Parietal lobe (tissue), 2 donors: Measurements from ENCODE around the genes CLASP1 and CNTNAP5.

GRCh38 chr2:121648795-121649825, at the start of gene CLASP1:
Gene CLASP1 (minus strand): TSS chr2:121649462.
- RAMPAGE, long total RNA, result no peak

DNA sequence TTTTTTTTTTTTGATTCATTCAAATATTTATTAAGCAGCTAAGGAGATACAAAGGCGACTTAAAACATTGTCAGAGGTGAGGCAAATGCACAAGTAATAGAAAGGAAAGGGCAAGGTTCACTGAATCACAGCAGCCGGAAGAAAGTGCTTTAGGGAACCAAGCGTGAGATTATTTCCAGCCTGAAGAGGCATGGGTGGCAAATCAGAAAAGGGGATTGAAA, 28.6 kb downstream of the NIFK start:
- RAMPAGE, long total RNA, result no peak

- RAMPAGE, long total RNA, result no peak
Measured at GRCh38 chr2:122748356-122748995, 993.0 kb downstream of the TSN start.

GRCh38 chr2:123390651-123391087, 634.4 kb upstream of the CNTNAP5 start:
- RAMPAGE, long total RNA, result no peak

- RAMPAGE, long total RNA, result no peak
Measured at GRCh38 chr2:124025054-124025700, at the start of gene CNTNAP5. Gene CNTNAP5 (plus strand): TSS chr2:124025287.

- RAMPAGE, long total RNA, result no peak
Measured at GRCh38 chr2:126659007-126660060, 3.4 kb downstream of the GYPC start.

DNA sequence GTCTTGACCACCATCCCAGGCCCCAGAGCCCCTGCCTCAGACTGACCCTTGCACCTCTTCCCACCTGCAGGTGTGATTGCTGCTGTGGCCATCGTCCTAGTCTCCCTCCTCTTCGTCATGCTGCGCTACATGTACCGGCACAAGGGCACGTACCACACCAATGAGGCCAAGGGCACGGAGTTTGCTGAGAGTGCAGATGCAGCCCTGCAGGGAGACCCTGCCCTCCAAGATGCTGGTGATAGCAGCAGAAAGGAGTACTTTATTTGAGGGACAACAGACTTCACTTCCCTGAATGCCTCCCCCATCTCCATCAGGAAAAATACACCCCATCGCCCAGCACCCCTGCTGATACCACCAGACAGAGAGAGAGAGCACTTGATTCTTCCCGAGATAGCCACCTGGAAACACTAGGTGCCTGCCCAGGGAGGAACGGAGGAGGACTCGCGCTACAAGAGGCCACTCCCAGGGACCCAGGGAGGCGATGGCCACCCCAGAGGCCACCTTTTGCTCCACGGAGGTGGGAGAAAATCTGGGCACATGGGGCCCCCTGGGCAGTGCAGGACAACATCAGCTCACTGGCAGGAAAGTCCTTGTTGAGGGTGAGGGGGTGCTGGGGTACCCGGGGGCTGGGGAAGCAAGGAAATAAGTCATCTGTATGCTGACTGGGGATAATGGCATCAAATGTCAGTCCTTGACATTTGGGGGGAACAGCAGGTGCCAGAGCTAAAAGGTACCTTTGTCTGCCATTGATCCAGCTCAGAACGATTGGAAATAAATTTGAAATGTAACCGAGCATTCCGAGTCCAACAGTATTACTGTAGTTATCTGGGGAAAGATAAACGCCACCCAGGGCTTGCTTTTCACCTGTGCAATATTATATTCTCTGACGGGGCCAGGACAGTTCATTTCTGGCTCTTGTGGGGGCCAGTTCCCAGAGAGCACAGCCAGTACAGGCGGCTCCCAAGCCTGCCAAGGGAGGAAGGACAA, 40.2 kb downstream of the GYPC start:
- RAMPAGE, long total RNA, result no peak

DNA sequence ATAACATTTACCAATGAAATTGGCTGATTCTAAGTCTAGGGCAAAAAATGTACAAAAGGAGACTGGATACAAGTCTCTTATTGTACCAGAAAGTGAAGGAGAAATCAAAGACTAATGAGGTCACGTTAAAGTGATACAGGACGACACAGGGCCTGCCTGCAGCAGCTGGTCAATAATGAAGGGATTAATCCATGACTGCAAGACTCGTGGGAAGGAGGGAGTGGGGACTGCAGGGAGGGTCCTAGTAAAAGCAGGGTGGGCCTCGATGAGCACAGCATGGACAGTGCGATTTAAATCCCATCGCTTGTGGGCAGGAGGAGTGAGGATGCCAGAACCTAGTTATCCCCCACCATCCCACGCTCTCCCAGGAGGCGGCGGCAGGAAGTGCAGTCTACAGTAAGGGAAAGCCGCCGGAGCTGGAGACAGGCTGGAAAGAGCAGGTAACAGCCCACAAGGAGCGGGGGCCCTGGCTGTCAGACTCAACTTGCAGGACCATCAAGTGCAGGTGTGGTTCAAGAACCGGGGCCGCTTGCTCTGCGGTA, 82.4 kb downstream of the BIN1 start:
- RAMPAGE, long total RNA, result no peak

GRCh38 chr2:127069701-127070224, 37.2 kb downstream of the BIN1 start:
- RAMPAGE, long total RNA, result no peak

GRCh38 chr2:127076496-127077612, 30.1 kb downstream of the BIN1 start:
- RAMPAGE, long total RNA, result no peak

DNA sequence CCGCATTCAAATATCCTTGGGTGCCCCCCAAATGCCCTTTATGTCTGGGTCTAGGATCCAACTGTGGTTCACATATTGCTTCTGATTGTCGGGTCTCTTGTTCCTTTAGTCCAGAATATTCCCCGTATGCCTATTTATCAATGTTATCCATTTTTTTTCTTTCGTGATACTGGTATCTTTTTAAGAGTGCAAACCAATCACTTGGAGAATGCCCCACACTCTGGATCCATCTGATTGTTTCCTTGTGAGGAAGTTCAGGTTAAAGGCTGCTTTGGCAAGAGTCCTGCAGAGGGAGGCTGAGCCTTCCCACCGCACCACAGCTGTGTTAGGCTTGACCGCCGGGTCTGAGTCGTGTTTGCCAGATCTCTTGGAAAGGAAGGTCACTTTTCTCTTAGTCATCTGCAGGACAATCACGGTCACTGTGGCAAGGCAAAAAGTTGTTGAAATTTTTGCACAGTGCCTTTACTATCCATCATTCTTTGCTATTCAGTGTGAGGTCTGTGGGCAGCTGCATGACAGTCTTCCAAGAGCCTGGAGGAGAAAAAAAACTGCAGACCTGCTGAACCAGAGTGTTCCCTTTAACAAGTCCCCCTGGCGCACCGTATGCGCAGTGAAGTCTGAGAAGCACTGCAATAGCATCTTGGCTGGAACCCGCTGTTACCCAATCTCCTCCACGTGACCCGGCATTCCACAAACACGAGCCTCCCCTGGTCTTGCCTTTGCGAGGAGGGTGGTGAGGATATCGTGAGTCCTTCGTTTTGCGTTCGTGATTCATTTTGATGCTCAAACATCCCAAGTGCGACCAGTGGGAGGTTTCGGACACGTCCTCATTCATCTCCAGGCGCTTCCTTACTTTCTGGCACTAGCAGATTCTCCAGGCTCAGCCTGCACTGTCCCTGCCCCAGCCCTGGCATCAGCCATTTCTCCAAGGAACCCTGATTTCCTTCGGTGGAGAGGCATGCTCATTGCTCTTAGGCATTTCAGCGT, 23.1 kb downstream of the BIN1 start:
- RAMPAGE, long total RNA, result no peak

DNA sequence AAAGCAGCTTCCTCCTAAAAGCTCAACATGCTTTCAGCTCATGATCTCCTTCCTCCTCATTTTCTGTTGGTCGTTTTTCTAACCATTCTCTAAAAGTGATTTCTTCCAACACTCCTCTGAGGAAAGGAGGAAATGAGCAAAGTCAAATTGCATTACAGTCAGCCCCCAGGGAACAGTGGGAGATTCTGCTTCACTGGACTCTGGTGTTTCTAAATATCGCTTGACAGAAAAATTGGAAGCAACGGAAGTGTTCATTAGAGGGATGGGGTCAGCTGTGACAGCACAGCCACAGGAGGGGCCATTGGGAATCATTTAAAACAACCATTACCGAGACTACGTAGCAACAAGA, 2.4 kb upstream of the BIN1 start:
- RAMPAGE, long total RNA, result no peak

DNA sequence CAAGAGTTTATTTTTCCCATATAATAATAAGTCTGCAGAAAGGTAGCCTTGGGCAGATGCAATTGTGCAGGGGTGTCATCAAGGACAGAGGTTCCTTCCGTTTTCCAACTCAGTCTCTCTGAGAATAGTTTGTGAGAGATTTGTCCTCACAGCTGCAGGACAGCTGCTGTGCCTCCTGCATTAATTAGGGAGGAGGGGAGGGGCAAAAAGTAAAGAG, 21.3 kb upstream of the BIN1 start:
- RAMPAGE, long total RNA, result no peak

GRCh38 chr2:127155879-127156231, 48.9 kb upstream of the BIN1 start:
- RAMPAGE, long total RNA, result no peak

DNA sequence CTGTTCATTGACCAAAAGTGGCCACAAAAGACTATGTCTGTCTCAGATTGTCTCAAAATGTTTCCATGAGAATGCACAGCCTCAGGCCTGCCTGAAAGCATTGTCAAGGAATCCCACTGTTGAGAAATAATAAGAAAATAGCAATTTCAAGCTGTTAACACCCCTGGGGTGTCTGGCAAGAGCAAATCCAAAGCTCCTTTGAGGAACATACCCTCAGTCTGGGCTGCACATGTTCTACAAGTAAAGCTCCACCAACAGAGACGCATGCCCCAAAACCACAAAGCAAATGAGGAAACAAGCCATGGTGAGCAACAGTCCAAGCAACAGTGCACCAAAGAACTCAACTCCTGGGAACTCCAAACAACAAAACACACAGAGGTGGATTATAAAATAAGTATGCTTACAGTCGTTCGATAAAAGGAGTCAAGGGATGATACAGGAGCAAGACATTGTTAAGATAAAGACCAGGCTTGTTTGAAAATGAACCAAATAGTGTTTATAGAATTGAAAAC, 40.3 kb downstream of the CYP27C1 start:
- RAMPAGE, long total RNA, result no peak

GRCh38 chr2:127374820-127375574, 12.8 kb downstream of the MAP3K2 start:
- RAMPAGE, long total RNA, result no peak

DNA sequence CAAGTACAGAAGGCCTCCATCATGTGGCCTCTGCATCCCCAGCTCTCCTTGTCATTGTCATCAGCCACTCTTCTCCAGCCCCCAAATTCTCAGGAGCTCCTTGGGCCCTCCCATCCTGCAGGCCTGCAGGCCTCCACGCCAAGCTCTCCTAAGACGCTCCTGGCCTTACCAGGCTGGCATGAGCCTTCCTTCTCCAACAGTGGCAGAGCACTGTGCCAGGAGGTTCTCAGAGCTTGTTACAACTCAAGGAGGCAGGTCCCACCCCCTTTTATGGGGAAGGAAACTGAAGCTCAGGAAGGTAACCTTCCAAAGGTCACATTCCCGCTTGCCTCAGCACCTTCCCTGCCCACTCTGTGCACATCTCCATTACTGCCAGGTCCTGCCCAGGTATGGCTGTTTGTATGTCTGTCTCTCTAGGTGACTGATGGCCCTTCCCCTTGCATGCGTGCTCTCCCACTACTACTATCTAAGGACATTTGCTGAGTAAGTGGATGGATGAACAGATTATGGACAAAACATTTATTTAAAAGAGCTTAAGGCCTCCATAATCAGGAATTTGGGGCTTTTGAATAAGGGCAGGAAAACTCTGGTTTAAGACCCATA, 14.6 kb upstream of the MAP3K2 start:
- RAMPAGE, long total RNA, result no peak

GRCh38 chr2:127422835-127423433, 4.7 kb downstream of the PROC start:
- RAMPAGE, long total RNA, result no peak

DNA sequence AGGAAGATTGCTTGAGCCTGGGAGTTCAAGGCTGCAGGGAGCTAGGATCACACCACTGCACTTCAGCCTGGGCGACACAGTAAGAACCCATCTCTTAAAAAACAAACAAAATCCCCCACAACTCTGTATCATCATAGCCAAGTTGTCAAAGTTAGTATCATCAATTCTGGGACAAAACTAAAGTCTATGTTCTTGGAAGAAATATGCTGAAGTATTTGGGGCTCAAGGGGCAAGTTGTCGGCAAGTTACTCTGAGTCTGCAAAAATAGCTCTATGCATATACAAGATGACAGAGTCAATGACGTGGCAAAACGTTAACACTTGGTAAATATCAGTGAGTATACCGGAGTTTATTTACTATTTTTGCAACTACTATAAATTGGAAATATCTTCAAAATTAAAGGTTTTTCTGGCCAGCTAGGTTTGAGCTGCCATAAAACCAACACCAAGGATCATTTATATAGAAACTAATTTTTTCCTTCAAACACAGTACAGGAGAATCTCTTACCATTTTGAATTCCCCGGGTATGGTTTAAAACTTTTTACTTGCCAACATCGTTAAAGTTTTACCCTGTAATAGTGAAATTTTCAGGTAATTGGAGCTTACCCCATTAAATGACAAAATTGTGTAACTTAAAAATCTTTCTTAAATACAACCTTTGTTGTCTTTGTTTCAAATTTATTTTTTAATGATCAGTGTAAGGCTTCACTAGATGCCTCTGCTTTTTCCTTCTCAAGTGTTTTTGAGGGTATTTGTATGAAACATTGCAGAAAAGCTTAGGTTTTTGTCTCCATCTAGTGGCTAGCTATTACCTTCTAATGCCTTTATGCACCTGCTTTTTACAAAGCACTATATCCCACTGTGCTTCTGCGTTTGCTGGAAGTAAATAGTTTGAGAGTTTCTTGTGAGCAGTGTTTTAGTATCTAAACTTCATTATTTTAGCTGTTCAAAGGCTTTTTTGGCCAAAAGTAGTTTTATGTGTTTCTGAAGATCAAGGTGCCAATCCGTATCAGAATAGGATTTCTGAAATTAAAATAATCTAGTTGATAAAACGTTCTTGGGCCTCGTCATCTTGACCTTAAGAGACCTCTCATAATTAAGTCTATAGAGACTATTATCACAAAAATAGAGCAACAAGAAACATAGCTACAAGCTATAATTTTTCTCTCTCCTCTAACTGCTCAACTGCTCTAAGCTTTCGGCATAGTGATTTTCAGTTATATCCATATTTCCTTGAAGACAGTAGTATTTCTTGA, 47.2 kb downstream of the IWS1 start:
- RAMPAGE, long total RNA, result no peak

DNA sequence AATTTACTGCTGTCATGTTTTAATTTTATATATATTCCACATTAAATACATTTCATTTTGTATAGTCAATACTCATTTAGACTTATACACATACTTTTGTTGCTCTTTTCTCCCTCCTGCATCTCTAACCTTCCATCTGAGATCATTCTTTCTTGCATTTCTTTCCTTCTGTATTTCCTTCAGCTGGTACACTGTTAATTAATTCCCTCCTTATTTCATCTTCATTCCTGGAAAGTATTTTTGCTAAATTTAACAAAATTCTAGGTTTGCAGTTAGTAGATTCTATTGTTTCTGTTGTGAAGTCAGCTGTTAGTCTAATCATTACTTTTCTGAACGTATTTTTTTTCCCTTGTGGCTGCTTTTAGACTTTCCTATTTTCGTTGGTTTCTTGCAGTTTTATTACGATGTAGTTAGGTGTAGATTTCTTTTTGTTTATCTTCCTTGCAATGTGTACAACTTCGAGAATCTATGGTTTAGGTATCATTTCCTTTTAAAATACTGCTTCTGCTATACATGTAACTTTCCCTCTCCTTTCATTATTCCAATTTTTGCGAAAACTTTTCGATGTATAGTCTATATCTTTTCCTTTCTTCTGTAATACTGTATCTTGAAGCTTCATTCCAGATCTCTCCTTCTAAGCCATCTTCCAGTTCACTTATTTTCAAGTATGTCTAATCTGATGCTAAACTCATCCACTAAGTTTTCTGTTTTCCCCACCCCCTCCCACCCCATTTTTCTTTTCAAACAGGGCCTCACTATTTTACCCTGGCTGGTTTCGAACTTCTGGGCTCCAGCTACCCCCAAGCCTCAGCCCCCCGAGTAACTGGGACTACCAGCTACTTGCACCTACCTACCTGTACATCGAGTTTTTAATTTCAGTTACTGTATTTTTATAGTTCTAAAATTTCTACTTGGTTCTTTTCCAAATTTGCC, 25.0 kb downstream of the IWS1 start:
- RAMPAGE, long total RNA, result no peak